Vagina (tissue), 1 donor: ENCODE results near the genes PRAMEF1 and HNRNPCL1.

GRCh38 chr1:11967235-11967674, 13.0 kb upstream of the MFN2 start:
- PRO-cap: no peak
- RAMPAGE, long total RNA: no peak

DNA sequence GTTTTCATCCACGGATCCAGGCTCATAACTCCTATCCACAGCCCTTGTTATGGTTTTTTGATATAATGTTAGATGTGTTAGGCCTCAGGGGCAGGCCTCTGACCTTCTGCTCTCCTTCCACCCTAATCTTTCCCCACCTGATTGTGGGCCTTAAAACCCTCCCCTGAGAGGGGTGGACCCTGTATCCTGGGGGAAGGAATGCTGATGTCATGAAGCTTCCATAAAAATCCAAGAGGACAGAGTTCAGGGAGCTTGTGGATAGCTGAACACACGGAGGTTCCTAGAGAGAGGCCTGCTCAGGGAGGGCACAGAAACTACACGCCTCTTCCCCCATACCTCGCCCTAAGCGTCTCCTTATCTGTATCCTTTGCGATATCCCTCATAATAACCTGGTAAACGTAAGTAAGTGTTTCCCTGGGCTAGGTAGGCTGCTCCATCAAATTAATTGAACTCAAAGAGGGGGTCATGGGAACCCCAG, 4.3 kb downstream of the MFN2 start:
- PRO-cap: no peak
- RAMPAGE, long total RNA: no peak

DNA sequence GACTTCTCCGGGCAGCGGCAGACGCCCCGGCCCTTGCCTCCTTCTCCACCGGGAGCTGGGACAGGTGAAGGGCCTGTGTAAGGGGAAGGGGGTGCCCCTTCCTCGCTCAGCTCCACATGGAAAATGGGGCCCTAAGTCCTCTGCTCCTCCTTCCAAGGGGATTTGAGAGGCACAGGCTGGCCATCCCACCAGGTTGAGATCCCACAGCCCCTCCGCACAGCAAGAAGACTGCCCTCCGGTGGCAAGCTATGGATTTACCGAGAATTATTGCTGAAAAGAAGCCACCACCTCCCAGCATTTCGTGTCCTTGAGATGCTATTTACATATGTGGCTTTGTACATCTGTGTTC, 16.4 kb downstream of the TNFRSF8 start:
- PRO-cap: no peak
- RAMPAGE, long total RNA: no peak

DNA sequence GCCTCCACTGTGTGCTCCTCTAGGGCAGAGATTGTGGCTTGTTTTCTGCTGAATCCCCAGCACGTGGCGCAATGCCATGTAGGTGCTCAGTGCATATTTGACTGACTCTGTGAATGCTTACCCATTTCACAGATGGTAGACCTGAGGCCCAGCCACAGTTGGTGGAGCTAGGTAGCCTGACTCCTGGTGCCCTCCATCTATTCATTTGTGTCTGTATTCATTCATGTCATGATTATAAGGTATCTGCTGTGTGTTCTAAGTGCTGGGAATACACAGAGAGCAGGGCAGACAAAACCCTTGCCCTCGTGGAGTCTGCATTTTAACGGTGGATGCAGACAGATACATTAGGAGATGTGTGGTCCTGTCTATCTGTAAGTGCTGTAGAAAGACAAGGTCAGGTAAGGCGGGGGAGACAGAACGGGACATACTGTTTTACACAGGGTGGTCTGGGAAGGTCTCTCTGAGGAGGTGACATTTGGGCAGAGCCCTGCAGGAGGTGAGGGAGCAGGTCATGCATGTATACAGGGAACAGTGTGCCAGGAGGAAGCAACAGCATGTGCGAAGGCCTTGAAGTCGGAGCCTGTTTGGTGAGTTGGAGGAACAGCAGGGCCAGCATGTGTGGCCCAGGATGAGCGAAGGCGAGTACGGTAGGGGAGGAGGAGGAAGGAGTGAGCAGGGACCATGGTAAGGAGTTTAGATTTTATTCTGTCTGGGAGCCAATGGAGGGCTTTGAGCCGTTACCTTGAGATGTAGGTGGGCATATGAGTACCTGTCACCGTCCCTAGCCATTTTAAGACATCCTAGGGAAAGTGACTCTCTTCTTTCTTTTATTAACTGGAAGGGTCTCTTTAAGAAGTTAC, 22.8 kb downstream of the TNFRSF1B start:
- PRO-cap: no peak
- RAMPAGE, long total RNA: no peak

- PRO-cap: no peak
- RAMPAGE, long total RNA: no peak
Observed at GRCh38 chr1:12202876-12203470, 26.9 kb upstream of the VPS13D start.

GRCh38 chr1:12230502-12231572, 1.0 kb downstream of the VPS13D start:
- PRO-cap: unidirectional peak, minus-strand start at chr1:12231046
- RAMPAGE, long total RNA: no peak

DNA sequence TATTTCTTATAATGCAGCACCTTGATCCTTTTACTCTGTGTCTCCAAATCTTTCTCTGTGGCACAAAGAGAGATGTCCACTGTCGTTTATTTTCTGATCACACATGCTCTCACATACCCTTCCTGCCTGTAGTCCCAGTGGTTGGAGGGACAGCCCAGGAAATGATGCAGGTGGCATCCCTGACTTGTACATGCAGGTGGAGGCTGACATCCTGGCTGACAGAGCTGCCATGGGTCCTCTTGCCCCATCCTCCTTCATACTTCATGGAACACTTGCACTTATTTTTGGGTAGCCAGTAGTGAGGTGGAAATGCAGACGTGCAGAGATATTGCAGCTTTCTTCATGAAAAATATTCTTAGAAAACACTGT, 116.0 kb downstream of the VPS13D start:
- PRO-cap: no peak
- RAMPAGE, long total RNA: no peak

DNA sequence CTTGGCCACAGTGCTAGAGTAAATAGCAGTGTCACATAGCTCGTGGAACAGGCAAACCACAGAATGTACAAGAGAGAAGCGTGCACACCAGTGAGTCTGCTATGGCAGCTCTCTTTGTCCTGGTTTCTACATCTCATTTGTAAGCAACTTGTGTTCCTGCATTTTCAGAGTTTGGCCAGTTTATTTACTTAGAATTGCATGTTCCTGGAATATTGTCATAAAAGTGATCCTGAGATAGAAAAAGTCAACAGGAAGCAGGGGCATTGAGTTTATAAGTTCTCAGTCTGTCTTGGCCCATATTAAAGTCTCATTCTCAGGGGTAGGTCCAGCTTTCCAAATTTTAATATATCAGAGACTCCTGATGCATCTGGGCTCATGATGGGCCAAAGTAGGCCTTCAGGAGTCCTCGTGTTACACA, 142.0 kb downstream of the DHRS3 start:
- PRO-cap: no peak
- RAMPAGE, long total RNA: no peak

DNA sequence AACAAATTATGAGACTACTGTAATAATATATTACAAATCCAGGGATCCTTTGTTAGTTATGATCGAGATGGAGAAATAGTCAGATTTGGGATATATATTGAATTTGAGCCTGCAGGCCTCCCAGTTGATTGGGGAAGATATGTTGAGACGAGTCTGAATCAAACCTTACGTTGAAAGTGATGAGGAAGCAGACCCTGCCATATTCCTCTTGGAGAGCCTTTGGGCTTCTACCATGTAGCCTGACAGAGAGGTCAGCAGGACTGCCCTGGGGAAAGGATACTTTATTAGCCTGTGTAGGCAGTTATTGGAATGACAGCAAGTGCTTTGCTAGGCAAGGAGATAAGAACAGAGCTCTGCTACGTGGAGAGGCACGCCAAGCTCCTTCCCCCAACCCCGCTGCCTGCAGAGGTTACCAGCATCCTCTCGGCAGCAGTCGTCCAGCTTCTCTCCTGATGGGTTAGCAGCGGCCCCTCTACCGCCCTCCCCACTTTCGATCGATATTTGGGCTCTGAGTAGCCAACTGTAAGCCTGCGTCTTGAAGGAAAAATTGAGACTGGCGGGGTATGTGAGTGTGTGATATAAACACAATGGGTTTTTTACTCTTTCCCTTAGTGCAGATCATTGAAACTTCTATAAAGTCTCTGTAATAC, 122.4 kb downstream of the DHRS3 start:
- PRO-cap: no peak
- RAMPAGE, long total RNA: no peak

DNA sequence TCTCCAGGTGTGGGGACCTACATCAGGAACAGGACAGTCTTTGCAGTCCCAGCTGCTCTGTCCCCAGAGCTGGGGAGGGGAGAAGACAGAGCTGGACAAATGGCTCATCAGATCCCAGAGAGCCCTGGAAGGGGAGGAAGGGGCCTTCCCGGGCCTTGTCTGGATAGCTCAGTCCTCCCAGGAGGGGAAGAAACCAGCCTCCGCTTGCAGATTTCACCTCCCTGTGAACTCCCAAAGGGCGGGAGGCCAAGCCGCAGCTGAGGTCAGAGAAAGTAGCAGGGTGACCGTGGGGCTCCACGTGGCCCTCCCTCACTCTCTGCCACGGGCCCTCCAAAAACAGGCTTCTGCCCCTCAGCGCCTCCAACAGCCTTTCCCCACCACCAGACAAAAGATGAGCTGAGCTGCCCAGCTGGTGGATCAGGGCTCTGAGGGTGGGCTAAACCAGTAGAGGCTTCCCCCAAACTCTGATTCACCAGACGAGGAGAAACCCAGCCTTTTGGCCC, 76.5 kb downstream of the DHRS3 start:
- PRO-cap: no peak
- RAMPAGE, long total RNA: no peak

- PRO-cap: bidirectional peak, plus-strand start at chr1:12556594, minus-strand start at chr1:12556664
- RAMPAGE, long total RNA: no peak
Observed at GRCh38 chr1:12556431-12557021, 61.5 kb downstream of the DHRS3 start.

GRCh38 chr1:12584797-12586116, 32.8 kb downstream of the DHRS3 start:
- PRO-cap: no peak
- RAMPAGE, long total RNA: start-site peak on the minus strand at chr1:12585050-12585091, 9 reads; start-site peak on the minus strand at chr1:12585386-12585452, 30 reads

DNA sequence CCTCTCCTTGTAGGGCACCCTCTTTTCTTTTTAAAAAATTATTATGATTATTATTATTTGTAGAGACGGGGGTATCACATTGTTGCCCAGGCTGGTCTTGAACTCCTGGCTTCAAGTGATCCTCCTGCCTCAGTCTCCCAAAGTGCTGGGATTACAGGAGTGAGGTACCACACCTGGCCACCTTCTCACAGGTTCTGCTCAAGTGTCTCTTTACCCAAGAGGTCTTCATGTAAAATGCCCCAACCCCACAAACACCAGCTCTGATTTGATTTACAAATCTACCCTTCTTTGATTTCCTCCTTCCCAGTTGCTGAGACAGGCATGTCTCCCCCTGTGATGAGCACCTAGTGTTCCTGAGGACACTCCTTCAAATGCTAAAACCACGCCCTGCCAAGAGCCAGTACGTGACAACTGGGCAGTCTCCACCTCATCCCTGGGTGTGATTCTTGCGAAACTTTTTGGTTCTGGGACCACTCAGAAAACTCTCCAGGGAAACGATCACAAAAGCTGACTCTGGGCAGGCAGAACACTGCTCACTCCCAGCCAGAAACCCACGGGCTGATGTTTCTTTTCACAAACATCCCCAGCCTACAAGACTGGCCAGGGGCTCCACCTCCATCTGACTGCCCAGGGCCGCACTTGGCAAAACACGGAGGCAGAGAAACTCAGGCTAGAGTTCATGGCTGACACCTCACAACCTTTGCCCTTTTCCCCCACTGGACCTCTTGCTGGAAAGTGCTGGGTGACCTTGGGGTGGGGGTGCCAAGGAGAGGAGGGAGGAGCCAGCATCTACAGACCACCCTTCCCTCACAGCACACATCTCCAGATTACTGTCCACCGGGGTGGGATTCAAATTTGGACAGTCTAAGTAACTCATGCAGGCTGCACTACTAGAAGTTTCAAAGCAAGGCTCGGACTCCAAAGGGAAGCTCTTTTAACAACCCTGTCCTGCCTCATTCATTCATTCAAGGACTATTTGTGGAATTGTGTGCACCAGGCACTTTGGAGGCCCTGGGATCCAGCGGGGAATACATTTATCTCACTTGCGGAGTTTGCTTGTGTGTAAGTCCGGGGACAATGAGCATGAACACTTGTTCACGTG, 24.3 kb downstream of the DHRS3 start:
- PRO-cap: bidirectional peak, plus-strand start at position 503 of the sequence, minus-strand start at position 369 of the sequence
- RAMPAGE, long total RNA: start-site peak on the minus strand centred at position 368 of the sequence, 73 bp wide, 6 reads

DNA sequence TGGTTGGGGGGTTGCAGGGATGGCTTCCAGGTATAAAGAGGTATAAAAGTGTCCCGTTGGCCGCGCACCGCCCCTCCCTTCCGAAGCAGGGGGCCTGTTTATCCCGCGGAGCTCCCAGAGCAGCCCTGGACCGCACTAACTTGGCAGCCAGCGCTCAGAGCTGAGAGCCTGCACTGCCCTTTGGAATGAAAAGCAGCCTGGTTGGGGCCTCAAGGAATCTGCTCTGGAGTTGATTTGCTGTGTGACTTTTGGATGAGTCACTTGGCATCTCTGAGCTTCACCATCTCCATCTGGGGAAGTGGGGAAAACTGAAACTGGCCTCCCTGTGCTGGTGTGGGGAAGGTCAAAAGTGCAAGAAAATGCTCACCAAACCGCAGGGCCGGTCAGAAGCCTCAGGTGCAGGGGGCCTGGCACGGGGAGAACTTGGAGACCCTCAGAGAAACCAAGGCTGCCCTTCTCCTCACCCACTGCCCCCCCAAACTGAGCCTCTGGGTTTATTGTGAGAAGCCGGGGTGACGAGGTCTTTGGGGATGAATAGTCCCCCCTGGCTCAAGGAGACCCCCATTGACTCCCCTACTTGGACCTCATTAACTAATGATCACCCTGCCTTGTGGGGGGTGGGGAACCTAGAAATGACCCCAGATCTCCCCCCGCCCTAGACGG, 21.4 kb downstream of the DHRS3 start:
- PRO-cap: no peak
- RAMPAGE, long total RNA: no peak

- PRO-cap: no peak
- RAMPAGE, long total RNA: no peak
Observed at GRCh38 chr1:12601622-12602707, 16.0 kb downstream of the DHRS3 start.

- PRO-cap: bidirectional peak, plus-strand start at chr1:12617187, minus-strand start at chr1:12617180; bidirectional peak, plus-strand start at chr1:12617295, minus-strand start at chr1:12617305
- RAMPAGE, long total RNA: start-site peak on the minus strand at chr1:12617289-12617296, 20 reads; start-site peak on the minus strand at chr1:12617393-12617431, 30 reads
Observed at GRCh38 chr1:12617106-12617543, 885 bp downstream of the DHRS3 start.

- PRO-cap: no peak
- RAMPAGE, long total RNA: no peak
Observed at GRCh38 chr1:12634051-12634507, 9.8 kb upstream of the AADACL4 start.

GRCh38 chr1:12634784-12635328, 9.0 kb upstream of the AADACL4 start:
- PRO-cap: no peak
- RAMPAGE, long total RNA: no peak

DNA sequence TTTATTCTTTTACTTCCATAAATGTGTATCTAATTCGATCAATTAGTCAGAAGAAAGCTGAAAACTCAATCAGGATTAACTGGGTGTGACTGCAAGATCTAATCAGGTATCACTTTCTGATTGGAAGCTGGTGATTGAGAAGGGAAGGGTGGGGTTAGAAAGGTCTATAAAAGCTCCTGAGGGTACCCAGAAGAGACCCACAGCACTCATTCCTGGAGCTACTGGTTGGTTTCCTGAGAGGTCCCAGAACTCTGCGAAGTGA, at the start of gene PRAMEF1:
PRAMEF1 (plus strand) TSS at position 196 of the 262 bp plus-strand sequence.
- PRO-cap: no peak
- RAMPAGE, long total RNA: no peak

DNA sequence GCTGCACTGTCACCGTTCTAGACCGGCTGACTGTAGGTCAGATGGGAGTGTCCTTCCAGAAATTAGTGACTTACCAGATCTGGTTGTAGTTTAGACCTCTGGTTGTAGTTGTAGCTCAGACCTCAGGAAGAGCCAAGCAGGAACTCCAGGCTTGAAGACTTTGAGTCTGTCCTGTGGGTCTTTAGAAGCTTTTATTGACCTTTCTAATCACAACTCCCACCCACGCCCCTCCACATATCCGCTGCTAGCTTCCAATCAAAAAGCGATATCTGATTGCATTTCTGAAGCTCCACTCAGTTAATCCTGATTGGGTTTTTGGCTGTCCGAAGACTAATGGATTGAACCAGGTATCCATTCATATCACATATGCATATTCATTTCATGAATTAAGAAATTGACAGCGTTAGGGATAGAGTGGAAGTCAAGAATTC, at the start of gene HNRNPCL1:
HNRNPCL1 (minus strand) TSS at position 114 of the 431 bp plus-strand sequence.
- PRO-cap: no peak
- RAMPAGE, long total RNA: no peak